ENCODE data around the genes ERCC6L, HDAC8, FAM236C, FAM236A and MAGEE1.

- PRO-cap: no peak
- RAMPAGE, long total RNA, 5 experiments: start-site peak on the plus strand in 1 of 5 experiments, at chrX:71546246-71546394 at its widest, 12 reads per replicate
- RRBS: no CpG with 5 or more reads among the region's 3 CpGs
Measured at GRCh38 chrX:71546227-71546453, 13.2 kb downstream of the OGT start.

DNA sequence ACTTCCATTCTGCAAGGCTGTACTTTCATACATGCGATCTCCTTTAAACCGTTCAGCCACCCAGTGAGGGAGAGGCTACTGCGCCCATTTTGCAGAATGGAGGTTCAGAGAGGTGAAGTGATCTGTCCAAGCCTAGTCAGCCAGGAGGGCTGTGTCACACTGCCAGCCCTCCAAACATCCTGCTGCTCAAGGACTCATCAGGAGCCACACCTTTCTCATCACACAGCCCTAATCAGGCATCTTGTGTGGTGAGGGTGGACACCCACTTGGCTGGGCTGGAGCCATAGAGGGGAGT, 5.3 kb upstream of the CXCR3 start:
- PRO-cap: no peak
- RAMPAGE, long total RNA, 5 experiments: no peak in any of the 5 experiments
- RRBS: no CpG with 5 or more reads among the region's 3 CpGs

- PRO-cap: no peak
- RAMPAGE, long total RNA, 5 experiments: no peak in any of the 5 experiments
- RRBS: no CpG with 5 or more reads among the region's 7 CpGs
Measured at GRCh38 chrX:71636795-71637323, 18.5 kb upstream of the CXCR3 start.

GRCh38 chrX:71696900-71697392, 21.1 kb downstream of the CXorf49 start:
- PRO-cap: no peak
- RAMPAGE, long total RNA, 5 experiments: start-site peak on the plus strand in 1 of 5 experiments, at chrX:71697161-71697199 at its widest, 6 reads per replicate
- RRBS: no CpG with 5 or more reads among the region's 19 CpGs

GRCh38 chrX:72238400-72239564, at the start of gene ERCC6L:
Gene ERCC6L, minus strand, starts transcription at chrX:72239027.
- PRO-cap: bidirectional peak, plus-strand start at chrX:72239156, minus-strand start at chrX:72239027
- RAMPAGE, long total RNA, 5 experiments: start-site peak on the minus strand in 2 of 5 experiments, at chrX:72238964-72239039 at its widest, 13 to 20 reads per replicate
- RRBS: 13% methylated on average over 22 of the region's 73 CpGs

- PRO-cap: no peak
- RAMPAGE, long total RNA, 5 experiments: no peak in any of the 5 experiments
- RRBS: 18% methylated on average over 59 of the region's 126 CpGs
Measured at GRCh38 chrX:72306305-72307509, 993 bp upstream of the CITED1 start.

- PRO-cap: no peak
- RAMPAGE, long total RNA, 5 experiments: no peak in any of the 5 experiments
- RRBS: no CpG with 5 or more reads among the region's 3 CpGs
Measured at GRCh38 chrX:72376707-72377441, 71.2 kb upstream of the CITED1 start.

GRCh38 chrX:72472643-72473642, 99.7 kb downstream of the HDAC8 start:
- PRO-cap: no peak
- RAMPAGE, long total RNA, 5 experiments: start-site peak on the minus strand in 1 of 5 experiments, at chrX:72473036-72473060 at its widest, 8 reads per replicate
- RRBS: no CpG with 5 or more reads among the region's 2 CpGs

DNA sequence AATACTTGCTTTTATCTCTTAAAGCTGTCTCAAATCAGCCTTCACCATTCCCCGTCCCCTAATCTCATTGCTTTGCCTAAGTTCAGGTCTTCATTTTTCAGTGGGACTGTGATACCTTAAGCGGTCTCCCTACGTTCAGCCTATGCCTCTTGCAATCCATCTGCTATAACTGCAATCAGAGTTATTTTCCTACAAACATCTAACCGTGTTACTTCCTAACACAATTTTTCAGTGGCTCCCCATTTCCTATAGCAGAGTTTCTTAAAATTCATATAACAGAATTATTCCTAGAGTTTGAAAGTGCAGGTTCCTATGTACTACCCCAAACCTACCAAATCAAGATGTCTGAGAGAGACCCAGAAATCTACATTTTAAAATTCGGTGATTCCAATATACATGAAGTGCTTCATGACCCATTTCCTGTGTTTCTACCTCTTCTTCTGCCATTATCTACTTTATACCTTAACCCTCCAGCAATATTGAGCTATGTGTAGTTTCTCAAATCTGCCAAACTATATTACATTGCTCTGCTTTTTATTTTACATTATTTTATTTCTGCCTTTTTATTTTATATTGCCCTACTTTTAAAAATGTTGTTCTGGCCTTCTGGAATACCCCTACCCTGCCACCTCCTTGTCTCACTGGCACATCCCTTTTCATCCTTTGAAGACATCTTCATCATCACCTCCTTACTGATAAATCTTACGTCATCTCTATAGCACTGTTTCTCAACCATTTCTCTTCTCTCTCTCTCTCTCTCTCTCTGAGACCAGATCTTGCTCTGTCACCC, 24.5 kb downstream of the HDAC8 start:
- PRO-cap: no peak
- RAMPAGE, long total RNA, 5 experiments: start-site peak on the minus strand in 1 of 5 experiments, centred at position 486 of the sequence, 17 reads per replicate
- RRBS: no CpG with 5 or more reads among the region's 6 CpGs

DNA sequence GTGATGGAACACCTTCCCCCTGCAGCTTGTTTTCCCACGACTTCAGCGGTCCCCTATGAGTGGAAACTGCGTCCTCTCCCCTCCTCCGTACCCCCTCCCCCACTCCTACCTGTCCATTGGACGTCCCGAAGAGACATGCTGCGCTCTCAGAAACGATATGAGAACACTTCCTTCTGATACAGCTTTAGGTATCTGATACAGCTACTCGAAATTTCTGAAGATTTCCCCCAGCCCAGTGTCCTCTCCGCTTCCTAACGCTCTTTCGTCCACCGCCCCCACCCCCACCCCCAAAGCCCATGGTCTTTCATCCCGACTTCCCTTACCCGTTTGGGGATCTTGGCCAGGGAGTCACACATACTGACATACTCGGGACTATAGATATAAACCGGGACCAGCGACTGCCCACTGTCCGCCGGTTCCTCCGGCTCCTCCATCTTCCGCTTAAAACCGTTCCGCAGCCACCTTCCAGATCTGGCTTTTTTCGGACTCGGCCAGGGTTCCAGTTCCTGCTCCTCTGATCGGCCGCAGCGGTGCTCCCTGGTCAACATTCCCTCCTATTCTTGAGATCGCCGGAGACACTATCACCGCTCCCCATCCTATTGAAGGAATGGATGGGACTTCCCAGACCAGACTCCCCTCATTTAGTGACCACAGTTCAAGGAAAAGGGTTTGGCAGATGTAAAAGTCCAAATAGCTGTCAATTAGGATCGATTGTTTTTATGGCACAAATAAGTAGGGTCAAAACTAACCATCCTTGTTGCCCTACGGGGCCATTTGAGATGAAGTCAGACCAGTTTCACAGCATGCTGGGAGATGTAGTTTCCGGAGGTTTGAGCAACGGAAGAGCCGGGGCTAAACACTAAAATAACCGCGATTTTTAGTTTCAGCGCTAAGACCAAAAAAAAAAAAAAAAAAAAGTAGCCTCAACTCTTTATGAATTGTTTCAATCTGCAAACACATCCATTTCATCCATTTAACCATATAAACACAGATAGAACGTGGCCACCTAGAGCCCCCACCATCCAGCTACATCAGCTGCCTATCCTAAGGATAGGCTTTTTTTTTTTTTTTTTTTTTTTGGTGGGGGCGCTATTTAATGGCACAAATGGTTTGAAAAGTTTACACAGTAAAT, at the start of gene HDAC8:
TSS of gene HDAC8 (minus strand) at position 516 of the 1,132 bp plus-strand sequence.
- PRO-cap: unidirectional peak, minus-strand start at position 473 of the sequence; unidirectional peak, minus-strand start at position 516 of the sequence
- RAMPAGE, long total RNA, 5 experiments: start-site peak on the minus strand in 2 of 5 experiments, centred at positions 495 to 498 of the sequence, 52 to 188 reads per replicate
- RRBS: no CpG with 5 or more reads among the region's 42 CpGs

- PRO-cap: no peak
- RAMPAGE, long total RNA, 5 experiments: no peak in any of the 5 experiments
- RRBS: no CpG with 5 or more reads among the region's 3 CpGs
Measured at GRCh38 chrX:72728795-72729029, 14.6 kb upstream of the PHKA1 start.

DNA sequence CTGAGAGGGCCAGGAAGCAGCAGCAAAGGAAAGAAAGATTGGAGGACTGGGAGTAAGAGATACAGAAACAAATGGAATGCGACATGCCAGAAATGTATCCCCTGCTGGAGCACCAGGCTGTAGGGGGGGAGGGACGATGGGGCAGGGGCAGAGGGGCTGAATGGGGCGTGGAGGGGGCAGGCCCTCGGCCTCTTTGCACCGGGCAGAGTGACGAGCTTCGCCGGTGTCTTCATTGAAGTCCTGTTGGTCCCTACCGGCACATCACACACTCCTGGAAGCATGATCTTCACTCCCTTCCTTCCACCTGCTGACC, at the start of gene FAM236C:
TSS of gene FAM236C (plus strand) at position 180 of the 313 bp plus-strand sequence.
- PRO-cap: no peak
- RAMPAGE, long total RNA, 5 experiments: no peak in any of the 5 experiments
- RRBS: no CpG with 5 or more reads among the region's 9 CpGs

- PRO-cap: no peak
- RAMPAGE, long total RNA, 5 experiments: no peak in any of the 5 experiments
- RRBS: no CpG with 5 or more reads among the region's 9 CpGs
Measured at GRCh38 chrX:72938151-72938513, at the start of gene FAM236A. Gene FAM236A, plus strand, starts transcription at chrX:72938206.

GRCh38 chrX:73826961-73828032, 264.3 kb downstream of the CHIC1 start:
- PRO-cap: no peak
- RAMPAGE, long total RNA, 5 experiments: start-site peak on the minus strand in 1 of 5 experiments, at chrX:73827186-73827240 at its widest, 670 reads per replicate
- RRBS: no CpG with 5 or more reads among the region's 10 CpGs

- PRO-cap: no peak
- RAMPAGE, long total RNA, 5 experiments: start-site peak on the minus strand in 1 of 5 experiments, at chrX:74281710-74281777 at its widest, 21 reads per replicate
- RRBS: no CpG with 5 or more reads among the region's 1 CpG
Measured at GRCh38 chrX:74281304-74281951, 22.6 kb upstream of the ZCCHC13 start.

GRCh38 chrX:74291704-74292866, 11.9 kb upstream of the ZCCHC13 start:
- PRO-cap: unidirectional peak, minus-strand start at chrX:74292128; bidirectional peak, plus-strand start at chrX:74292716, minus-strand start at chrX:74292583
- RAMPAGE, long total RNA, 5 experiments: start-site peak on the minus strand in 4 of 5 experiments, at chrX:74291933-74292596 at its widest, 20 to 108 reads per replicate
- RRBS: no CpG with 5 or more reads among the region's 47 CpGs

GRCh38 chrX:74877393-74878248, 47.6 kb downstream of the NEXMIF start:
- PRO-cap: no peak
- RAMPAGE, long total RNA, 5 experiments: start-site peak on the minus strand in 1 of 5 experiments, at chrX:74877839-74877877 at its widest, 8 reads per replicate
- RRBS: no CpG with 5 or more reads among the region's 19 CpGs

DNA sequence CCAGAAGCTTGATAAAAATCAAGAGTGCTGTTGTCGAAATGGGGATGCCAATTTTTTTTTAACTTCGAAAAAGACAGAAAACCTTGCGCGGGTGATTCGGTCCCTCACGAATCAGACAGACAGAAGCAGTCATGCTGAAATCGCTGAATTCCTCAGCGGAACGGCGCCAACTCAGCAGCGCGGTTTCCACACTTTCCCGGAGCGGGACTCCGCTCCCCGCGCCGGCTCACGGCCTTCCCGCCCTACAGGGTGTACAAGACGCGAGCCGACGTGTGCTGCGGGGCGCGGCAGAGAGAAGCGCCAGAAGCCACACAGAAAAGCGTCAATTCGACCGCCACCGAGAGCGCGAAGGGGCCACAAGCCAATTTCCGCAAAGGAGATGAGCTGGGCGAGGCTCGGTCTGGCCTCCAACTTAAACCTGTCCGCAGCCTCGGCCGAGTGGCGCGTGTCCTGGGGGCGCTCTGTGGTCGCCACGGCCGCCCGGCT, 1.3 kb downstream of the NEXMIF start:
- PRO-cap: no peak
- RAMPAGE, long total RNA, 5 experiments: no peak in any of the 5 experiments
- RRBS: no CpG with 5 or more reads among the region's 47 CpGs

DNA sequence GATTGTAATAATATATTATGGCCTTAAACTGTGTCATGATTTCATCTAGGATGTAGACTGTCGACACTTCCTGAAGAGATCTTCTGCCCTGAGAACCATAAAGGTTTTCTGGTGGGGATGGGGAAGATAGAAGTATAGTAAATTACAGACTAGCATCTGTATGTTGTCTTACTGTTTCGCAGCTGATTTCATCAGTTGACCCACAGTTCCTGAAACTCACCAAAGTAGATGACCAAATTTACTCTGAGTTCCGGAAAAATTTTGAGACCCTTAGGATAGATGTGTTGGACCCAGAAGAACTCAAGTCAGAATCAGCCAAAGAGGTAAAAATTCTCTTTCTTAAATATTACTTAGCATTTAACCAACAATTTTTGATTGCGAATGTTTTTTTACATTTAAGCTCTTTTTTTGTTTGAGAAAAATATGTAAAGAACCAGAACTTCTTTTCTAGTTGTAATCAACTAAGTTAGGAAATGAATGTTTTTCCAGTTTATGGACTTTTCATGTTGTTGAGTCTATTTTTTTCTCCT, 2.5 kb downstream of the PBDC1 start:
- PRO-cap: no peak
- RAMPAGE, long total RNA, 5 experiments: no peak in any of the 5 experiments
- RRBS: no CpG with 5 or more reads among the region's 4 CpGs

GRCh38 chrX:76427256-76428127, at the start of gene MAGEE1:
Gene MAGEE1, plus strand, starts transcription at chrX:76427710.
- PRO-cap: bidirectional peak, plus-strand start at chrX:76427684, minus-strand start at chrX:76427581
- RAMPAGE, long total RNA, 5 experiments: no peak in any of the 5 experiments
- RRBS: 27% methylated on average over 3 of the region's 38 CpGs